SJCRH30 (cell line): ENCODE measurements around a stretch of chr6.

DNA sequence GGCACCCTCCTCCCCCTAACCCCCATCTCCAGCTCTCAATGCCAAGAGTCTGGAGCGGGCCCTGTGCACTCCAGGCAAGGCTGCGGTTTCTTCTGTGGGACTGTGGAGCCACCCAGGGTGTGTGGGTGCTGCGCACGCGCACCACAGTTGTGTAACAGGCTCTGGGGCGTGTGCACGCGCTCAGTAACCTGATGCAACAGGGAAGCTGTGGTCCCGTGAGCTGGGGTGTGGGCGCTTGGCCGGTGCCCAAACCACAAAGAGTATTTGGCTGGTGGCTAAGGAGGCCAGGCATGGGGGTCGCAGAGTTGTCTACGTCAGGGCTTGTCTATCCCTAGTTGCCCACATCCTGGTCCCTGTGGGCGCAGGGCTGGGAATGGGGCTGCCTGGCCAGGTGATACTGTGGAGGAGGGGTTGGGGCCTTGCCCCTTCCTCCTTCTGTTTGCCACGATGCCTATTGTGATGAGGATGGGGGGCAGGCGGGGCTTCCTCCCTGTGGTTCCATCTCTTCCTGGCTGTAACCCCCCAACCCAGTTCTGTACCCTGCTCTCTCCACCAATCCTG lies 37.6 kb upstream of the MRPS18A start:
- RAMPAGE, long total RNA: no peak

DNA sequence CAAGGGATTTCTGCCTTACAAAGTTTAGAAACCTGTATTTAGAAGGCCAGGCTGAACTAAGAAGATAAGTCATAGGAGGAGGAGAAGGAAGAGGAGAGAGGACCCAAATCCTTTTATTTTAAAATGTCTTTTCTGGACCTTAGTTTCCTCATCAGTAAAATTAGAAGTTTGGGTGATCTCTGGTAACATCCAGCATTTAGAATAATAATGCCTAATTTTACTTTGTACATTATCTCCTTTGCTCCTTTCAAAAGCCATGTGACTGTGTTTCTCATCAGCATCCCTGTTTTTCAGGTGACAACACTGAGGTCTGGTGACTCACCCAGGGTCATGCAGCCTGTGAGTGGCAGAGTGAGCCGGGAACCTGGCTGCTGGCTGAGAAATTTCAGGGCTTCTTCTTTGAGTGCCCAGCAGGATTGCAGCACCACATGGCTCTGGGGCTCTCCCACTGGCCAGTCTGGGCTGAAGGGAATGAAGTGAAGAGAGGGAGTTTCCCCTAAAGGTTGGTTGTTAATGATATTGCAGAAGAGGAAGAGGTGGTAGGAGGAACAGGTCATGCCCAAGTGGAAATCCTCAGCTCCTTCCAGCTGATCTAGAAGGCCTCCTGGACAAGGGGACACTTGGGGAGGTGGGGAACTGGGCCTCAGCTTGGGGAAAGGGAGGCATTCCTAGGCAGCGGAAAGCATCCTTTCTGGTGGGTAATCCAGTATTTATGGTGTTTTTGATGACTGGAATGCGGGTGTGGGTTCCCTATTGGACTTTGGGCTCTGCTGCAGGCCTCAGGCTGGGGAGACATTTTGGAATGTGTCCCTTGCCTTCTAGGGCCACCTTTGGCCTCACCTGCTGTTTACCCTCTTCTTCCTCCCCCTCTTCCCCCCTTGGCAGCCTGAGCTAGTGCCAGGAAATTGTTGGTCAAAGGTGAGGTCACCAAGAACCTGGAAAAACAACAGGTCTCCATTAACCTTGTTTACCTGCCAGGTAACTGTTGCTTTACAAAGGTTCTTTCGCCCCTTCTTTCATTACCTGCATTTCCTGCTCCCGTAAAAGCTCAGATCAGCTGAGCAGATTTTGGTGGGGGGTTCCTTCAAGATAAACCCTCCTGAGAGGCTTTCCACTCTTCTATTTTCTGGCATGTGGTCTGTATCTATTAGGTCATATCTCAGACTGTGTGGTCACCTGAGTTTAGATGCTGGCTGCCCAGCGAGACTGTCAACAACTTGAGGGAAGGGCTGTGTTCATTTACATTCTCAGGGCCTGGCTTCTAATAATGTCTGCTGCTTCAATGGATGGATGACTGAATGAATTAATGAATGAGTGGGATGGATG lies 34.3 kb downstream of the VEGFA start:
- RAMPAGE, long total RNA: no peak

DNA sequence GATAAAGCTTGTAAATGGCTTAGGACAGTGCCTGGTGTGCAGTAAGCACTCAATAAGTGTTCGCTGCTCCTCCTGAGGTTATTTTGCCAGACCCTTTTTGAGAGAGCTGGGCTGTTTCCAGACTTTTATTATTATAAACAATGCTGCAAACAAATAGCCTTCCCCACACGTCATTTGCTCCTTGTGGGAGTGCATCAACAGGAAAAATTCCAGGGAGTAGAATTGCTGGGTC lies 70.7 kb downstream of the VEGFA start:
- RAMPAGE, long total RNA: no peak

DNA sequence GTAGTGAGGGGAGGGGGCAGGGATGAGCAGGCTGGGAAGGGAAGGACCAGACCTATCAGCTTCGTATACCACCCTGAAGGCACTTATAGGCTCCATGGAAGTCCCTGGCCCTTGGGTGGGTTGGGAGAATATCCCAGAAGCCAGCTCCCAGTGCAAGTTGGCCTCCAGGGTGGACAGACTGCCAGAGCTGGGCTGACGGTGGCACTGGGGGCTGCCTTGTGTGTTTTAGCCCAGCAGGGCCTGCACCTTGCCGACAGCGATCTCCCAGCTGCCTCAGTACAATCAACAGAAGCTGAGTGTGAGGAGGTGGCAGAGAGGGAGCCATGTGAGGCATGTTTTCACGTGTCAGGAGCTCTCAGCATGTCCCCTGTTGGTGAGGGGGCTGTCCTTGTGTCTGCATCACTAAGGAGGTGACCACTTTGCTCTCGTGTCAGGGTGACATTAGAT lies 159.5 kb downstream of the VEGFA start:
- RAMPAGE, long total RNA: no peak

GRCh38 chr6:43992547-43993418 lies 134.5 kb downstream of the MRPL14 start:
- RAMPAGE, long total RNA: no peak

GRCh38 chr6:43993835-43994459 lies 133.3 kb downstream of the MRPL14 start:
- RAMPAGE, long total RNA: no peak

DNA sequence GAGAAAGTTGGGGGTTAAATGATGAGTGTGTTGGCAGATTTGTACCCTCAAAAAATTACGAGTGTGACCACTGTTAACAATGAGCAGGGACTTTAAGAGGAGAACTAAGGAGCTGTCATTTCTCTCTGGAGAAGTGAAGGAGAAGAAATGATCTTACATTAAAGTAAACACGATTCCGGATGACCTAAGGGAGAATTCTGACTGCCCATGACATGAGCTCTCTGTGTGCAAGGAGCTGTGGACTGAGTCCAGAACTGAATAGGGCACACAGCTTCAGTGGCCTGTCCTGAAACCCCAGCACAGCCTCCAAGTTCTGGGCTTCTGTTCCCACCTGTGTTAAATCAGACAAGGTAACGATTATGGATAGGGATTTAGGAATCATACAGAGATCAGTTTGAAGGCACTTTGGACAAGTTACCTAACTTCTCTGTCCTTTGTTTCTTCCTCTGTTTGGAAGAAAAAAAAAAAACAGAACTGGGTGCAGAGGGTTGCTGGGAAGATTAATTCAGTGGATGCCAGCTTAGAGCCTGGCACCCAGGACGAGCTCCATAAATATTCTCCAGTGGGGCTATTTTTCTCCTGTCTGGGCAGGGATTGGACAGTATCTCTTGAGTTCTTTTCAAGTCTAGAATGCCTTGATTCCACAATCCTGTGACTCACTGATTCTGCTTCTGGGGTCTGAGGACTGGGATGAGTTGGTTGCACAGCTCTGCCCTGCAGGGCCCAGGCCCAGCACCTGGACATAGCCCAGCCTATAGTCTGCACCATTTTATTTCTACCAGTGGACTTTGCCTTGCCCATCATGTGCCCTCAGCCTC lies 65.7 kb downstream of the MRPL14 start:
- RAMPAGE, long total RNA: no peak

GRCh38 chr6:44137990-44139123 lies 11.0 kb downstream of the TMEM63B start:
- RAMPAGE, long total RNA: no peak

DNA sequence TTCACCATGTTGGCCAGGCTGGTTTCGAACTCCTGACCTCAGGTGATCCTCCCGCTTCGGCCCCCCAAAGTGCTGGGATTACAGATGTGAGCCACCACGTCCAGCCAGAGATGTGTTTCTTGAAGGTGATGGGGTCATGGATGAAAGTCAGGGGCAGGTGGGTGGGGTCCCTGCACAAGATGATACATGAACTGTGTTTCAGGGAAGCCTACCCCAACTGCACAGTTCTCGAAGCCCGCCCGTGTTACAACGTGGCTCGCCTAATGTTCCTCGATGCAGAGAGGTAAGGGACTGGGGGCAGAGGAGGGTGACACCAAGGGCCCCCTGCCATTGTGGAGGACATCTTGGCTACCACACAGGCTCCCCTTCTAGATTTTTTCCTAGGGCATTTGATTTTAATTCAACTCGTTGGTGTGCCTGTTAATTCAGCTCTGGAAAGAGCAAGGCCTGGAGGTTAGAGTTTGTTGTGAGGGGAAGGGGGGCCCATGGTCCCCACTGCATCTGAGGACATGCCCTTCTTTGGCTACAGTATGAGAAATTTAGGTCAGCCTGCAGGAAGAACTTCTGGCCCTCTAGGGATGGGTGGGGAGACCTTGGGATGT lies 11.9 kb upstream of the CAPN11 start:
- RAMPAGE, long total RNA: no peak

- RAMPAGE, long total RNA: no peak
These were observed 2.5 kb downstream of the SLC29A1 start for GRCh38 chr6:44225723-44226503.

DNA sequence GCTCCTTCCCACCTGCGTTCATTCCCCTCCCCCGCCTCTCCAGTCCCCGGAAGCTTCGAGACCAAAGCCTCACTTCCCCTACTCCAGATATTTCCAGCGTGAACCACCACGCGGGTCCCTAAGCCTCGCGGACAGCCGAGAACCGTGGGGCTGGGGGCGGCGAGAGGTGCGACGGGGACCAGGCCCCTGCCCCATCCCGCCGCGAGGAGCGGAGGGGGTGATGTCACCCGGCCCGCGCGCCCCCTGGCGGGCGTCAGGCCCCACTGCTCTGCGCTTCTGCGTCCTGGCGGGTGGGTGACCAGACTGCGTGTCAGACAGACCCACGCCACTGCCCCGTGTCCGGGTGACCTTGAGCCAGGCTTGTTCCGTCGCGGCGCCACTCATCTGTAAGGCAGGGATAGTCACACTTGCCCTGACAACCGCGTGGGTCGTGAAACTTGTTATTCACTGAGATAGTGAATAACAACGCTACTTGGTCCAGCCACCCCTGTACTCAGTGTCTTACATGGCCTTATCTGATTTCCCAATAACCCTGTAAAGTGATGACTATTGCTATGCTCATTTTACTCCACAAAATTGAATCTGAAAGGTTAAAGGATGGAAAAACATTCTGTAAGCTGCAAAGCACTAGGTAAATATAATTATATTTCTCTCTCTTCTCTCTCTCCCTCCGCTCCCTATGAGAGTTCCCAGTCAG lies 8.9 kb upstream of the HSP90AB1 start:
- RAMPAGE, long total RNA: no peak

DNA sequence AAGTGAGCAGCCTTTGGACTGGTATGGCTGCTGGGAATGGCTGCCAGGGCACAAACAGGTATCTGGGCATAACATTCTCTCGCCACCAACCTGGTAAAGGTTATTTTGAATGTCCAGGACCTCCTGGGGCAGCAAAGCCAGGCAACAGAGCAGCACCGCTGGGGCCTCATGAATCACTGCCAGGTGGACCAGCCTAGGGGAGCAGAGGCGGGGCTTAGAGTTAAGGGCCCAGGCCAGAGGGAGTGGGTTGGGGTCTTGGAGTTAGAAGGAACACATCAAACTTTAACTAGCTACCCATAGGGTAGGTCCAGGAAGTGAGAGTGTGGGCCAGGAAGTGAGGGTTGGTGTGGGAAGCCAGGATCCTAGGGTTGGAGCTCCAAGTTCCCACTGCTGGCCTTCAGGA lies 2.9 kb downstream of the NFKBIE start:
- RAMPAGE, long total RNA: no peak

GRCh38 chr6:44396795-44397287 lies 9.3 kb downstream of the CDC5L start:
- RAMPAGE, long total RNA: no peak

DNA sequence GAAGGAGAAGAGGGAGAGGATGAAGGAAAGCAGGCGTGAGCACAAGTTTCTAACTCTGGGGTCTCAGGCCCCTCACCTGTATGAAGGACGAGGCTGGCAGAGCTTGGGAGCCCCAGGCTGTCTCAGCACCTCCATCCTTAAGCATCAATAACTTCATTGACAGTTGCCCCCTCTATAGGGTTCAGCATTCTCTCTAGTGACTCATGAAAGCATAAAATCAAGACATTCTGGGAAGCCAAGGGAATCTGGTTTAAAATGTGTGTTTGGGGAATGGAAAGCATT lies 279.6 kb downstream of the CDC5L start:
- RAMPAGE, long total RNA: no peak

DNA sequence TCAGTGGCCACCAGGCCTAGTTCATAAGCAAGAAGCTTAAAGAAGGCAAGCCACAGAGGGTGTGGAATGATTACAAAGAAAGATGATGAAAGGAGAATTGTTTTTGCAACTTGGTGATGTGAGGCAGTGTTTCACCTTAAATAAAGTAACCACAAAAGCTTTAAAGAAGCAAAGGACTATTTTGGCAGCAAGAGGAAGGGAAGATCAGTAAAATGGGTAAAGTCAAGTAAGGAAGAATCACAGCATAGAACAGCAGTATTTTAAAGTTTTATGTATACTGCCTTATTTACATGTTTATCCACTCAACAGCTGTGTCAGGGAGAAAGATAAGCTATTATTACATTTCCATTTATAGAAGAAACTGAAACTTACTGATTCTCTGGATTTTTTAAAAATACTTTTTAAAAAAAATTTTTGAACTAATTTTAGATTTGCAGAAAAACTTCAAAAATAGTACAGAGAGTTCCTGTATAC lies 351.0 kb upstream of the RUNX2 start:
- RAMPAGE, long total RNA: no peak

GRCh38 chr6:45176210-45176622 lies 151.9 kb upstream of the RUNX2 start:
- RAMPAGE, long total RNA: no peak

GRCh38 chr6:45376739-45377160 lies 984 bp downstream of the SUPT3H start:
- RAMPAGE, long total RNA: no peak

GRCh38 chr6:45417341-45417719 lies 39.6 kb upstream of the SUPT3H start:
- RAMPAGE, long total RNA: no peak

- RAMPAGE, long total RNA: no peak
These were observed 48.5 kb upstream of the SUPT3H start for GRCh38 chr6:45426338-45426556.

- RAMPAGE, long total RNA: no peak
These were observed 46.6 kb downstream of the CLIC5 start for GRCh38 chr6:45968947-45969646.